AG10803 (cell line): ENCODE measurements around the gene MAP3K4.

GRCh38 chr6:160740631-160741587, 38.9 kb downstream of the PLG start:
- RRBS = no CpG with 5 or more reads among the region's 11 CpGs

DNA sequence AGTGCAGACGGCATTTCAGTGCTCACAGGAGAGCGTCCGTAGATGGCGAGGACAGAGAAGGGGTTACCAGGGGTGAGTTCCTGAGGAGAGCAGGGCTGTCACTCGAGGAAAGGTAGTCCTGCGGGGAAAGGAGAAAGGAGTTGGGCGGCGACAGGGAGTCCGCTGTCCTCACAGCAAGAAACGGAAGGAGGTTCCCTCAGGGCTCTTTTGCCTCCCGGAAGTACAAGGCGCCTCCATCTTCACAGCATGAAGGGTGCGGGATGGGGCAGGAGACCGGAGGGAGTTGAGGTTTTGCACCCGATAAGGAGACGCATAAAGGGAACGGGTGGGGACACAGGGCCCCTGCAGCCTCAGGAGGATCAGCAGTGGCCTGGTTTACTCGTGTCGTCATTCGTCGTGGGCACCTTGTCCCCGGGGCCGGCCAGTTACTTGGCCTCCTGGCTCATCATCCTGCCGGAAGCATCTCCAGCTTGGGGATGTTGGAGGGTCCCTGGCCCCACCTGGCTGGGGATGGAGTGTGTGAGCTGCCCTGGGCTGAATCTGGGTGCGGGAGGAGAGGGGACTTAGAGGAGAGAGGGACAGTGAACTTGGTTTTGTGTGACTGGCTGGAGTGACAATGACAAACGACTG, 65.4 kb upstream of the MAP3K4 start:
- RRBS = 93% methylated on average over 4 of the region's 26 CpGs

- RRBS = no CpG with 5 or more reads among the region's 5 CpGs
Observed at GRCh38 chr6:160927070-160927406, 64.5 kb upstream of the MAP3K4 start.

GRCh38 chr6:160967834-160968122, 23.8 kb upstream of the MAP3K4 start:
- RRBS = no CpG with 5 or more reads among the region's 1 CpG

DNA sequence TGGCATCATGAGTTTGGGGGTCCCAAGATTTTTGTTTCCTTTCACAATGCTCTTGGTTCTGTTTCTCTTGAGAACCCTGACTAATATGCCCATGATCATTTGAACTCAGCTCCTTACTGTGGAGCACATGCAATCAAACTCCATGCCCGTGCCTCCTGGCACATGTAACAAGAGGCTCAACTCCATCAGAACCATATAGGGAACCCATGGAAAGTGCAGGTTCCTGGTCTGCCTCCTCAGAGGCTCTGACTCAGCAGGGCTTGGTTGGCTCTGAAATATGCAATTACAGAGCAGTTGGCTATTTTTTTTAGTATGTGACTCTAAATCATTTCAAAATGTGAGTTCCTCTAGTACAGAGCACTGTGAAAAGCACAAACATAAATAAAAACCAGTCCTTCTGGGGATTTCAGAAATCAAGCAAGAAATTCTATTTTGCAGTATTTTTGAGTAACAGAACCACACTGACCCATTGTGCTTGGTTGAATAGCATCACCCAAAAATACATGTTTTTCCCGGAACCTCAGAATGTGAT, 13.4 kb upstream of the MAP3K4 start:
- RRBS = no CpG with 5 or more reads among the region's 2 CpGs

GRCh38 chr6:160991248-160991534, 378 bp upstream of the MAP3K4 start:
- RRBS = 2% methylated on average over 16 of the region's 25 CpGs

- RRBS = under 1% methylated on average over 40 of the region's 91 CpGs
Observed at GRCh38 chr6:160991535-160992143, at the start of gene MAP3K4. Gene MAP3K4 (plus strand): TSS chr6:160991769.

DNA sequence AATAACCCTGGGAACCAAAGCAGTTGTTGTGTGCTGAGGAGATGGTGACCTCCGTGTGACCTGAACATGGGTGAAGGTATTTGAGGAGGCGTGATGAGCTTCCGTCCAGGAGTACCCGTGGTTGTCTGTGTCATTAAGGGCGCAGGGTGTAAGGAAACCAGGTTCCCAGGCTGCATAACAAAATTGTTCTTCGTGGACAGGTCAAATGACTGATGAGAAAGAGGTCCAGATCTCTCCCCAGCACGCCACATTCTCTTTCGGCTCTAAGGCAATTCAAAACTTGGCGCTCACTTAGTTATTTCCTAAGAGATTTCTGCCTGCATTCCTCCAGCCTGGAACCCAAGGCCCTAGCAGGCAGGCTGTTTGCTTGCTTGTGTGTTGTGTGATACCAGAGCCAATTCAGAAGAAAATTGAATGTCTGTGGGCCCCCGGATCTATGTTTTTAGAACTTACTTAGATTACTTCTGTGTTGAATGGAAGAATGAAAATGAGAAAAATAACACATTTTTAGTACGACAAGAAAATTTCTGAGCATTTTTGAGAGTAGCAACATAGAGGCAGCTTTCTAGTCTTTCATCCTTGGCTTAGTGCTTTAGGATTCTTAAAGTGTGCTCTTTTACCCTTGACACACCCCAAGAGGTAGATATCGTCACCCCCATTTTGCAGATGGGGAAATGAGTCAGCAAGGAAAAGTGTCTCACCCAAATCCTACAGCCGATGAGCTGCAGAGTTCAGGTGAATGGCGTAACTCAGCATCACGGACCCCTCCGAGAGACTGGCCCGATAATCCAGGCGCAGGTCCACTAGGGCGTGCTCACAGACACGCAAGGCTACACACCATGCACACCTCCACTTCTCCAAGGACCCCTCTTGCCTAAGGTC, 139.7 kb downstream of the AGPAT4 start:
- RRBS = no CpG with 5 or more reads among the region's 20 CpGs

DNA sequence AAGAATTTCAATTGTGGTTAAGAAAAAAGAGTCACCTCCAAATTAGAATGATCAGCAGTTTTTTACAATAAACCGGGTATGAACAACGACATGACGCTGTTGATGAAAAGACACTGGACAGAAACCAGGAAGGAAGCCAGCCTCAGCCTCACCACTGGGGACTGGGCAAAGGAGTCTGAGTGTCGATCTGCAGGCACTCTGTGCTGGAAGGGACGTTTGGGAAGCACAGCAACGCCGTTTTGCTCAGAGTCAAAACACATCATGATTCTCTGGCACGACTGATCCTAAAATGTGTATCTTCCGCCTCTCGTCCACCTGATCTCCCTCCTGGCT, 69.0 kb downstream of the AGPAT4 start:
- RRBS = no CpG with 5 or more reads among the region's 10 CpGs

- RRBS = 98% methylated on average over 3 of the region's 11 CpGs
Observed at GRCh38 chr6:161242088-161242720, 31.7 kb downstream of the AGPAT4 start.

GRCh38 chr6:162388147-162388500, 339.4 kb downstream of the PRKN start:
- RRBS = no CpG with 5 or more reads among the region's 6 CpGs

- RRBS = 82% methylated on average over 3 of the region's 9 CpGs
Observed at GRCh38 chr6:162899331-162899739, 171.6 kb downstream of the PACRG start.

GRCh38 chr6:163148796-163149296, 265.7 kb upstream of the QKI start:
- RRBS = 80% methylated on average over 12 of the region's 21 CpGs

GRCh38 chr6:163249616-163249948, 164.9 kb upstream of the QKI start:
- RRBS = 53% methylated on average over 1 of the region's 8 CpGs

GRCh38 chr6:163341425-163342250, 72.9 kb upstream of the QKI start:
- RRBS = no CpG with 5 or more reads among the region's 15 CpGs

- RRBS = 4% methylated on average over 5 of the region's 22 CpGs
Observed at GRCh38 chr6:163356052-163356979, 58.2 kb upstream of the QKI start.

DNA sequence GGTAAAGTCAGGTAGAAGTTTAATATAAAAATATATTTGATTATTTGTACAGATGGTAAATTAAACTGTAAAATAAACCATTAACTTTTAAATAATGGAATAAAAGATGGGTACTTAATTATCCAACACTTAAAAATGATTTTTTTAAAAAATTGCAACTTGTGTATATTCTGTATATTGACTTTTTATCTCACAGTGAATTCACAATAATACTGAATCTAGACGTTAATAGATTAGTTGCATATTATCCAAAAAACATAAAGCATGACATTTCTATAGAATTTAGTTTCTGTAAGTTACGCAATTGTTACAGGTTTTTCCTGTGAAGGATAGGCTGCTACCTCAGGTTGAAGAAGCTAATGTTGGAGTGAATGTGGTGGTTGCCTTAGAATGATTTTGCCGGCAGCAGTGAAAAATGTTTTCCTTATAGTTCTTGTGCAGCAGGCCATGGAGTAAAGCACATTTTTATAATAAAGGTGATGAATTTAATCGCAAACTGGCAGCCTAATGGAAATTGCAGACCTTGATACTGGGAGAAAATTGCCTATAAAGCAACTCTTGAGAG, 20.5 kb downstream of the QKI start:
- RRBS = no CpG with 5 or more reads among the region's 4 CpGs

- RRBS = no CpG with 5 or more reads among the region's 2 CpGs
Observed at GRCh38 chr6:163442162-163442660, 27.7 kb downstream of the QKI start.

DNA sequence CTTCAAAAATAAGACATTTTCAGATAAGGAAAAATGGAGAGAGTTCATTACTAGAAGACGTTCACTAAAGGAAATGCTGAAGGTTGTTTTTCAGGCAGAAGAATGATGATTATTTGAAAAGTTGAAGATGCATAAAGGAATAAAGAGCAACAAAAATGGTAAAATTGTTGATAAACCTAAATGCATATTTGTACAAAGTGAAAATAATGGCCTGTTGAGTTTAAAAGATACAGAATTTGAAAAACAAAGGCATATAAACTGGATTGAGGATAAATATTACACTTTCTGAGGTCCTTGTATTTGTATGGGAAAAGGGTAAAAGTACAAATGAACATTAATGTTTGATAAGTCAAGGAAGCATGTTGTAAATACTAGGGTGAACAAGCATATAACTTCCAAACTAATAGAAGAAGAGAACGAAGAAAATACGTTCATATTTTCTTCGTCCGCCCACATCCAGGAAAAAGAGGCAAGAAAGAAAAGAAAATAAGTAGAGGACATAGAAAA, 56.8 kb downstream of the QKI start:
- RRBS = no CpG with 5 or more reads among the region's 5 CpGs

- RRBS = no CpG with 5 or more reads among the region's 4 CpGs
Observed at GRCh38 chr6:163495277-163495882, 80.9 kb downstream of the QKI start.